ENCODE measurements around the genes ASAP2, IAH1 and RRM2.

DNA sequence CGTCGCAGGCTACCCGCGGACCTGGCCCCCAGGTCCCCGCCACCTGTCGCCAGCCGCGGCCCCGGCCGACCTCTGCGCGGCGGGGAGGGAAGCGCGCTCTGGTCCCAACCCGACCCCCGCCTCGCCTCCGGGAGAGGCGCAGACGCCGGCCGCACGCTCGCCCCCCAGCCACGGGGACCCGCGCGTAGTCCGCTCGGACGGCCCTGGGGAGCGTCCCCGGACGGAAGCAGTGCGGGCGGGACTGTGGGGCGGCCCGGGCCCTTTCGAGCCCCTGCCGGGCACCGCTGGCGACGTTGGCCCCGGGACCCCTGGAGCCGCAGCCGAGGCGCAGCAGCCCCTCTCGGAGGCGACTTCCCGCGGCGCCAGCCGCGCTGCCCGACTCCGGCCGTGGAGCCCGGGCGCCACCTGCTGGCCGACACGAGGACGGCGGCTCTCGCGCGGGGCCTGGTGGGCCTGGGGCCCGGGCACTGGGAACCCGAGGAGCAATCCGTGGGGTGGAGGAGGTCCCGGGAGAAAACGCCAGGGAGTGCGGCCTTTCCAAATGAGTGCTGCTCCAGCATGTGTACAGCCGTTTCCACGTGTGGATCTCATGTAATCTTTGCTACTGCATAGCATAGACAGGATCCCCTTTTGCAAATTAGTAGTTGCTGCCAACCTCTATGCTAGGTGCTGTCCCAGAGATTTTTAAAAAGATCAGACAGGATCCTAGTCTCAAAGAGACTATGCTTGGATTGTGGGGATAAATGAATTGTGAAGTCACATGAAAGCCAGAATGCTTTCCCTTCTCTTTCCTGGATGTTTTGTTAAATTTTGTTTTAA lies 3.9 kb downstream of the ID2 start:
- RRBS, result 1% methylated on average over 55 of the region's 75 CpGs

- RRBS, result no CpG with 5 or more reads among the region's 12 CpGs
These were observed 48.8 kb downstream of the ID2 start for GRCh38 chr2:8730474-8731162.

DNA sequence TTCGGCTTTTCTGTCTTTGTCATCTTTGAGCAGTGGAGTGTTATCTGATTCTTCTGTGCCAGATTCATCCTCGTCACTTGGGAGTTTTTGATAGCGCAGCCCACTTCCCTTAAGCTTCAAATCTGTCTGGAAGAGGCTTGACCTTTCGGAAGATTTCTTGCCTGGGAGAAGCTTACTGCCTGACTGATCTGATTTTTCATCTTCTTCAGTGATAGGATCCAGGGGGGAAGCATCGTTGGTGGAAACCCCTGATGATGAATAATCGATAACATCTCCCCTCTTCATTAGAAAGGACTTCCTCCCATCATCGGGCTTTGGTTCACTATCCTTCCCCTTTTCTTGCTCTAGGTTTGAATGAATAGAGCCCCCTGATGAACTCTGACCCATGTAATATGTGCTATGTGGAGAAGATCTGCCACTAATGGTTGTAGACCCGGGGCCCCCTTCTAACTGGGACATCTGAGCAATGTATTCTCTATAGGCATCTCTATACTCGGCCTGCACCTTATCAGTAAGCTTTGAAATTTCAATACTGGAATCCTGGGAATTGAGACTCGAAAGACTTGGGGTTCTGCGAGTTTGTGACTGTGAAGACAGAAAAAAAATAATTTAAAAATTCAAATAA lies 49.7 kb downstream of the ID2 start:
- RRBS, result no CpG with 5 or more reads among the region's 11 CpGs

- RRBS, result no CpG with 5 or more reads among the region's 12 CpGs
These were observed 51.1 kb downstream of the ID2 start for GRCh38 chr2:8732799-8733468.

- RRBS, result 1% methylated on average over 82 of the region's 122 CpGs
These were observed at the start of gene ASAP2 for GRCh38 chr2:9206025-9206932. ASAP2 (plus strand) TSS chr2:9206812.

DNA sequence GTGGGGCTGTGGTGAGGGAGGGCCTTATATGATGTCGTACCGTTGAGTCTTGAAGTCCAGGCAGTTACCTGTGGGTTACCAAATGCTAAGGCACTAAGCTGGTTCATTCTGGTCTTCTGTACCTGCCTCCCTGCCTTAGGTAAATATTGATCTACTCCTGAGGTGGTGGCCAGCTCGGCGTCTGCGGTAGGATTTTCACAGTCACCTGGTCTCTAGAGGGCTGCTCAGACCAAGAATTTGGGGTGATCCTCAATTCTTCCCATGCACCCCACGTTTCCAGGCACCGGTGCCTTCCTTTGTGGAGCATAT lies 5.7 kb downstream of the ASAP2 start:
- RRBS, result no CpG with 5 or more reads among the region's 7 CpGs

- RRBS, result no CpG with 5 or more reads among the region's 23 CpGs
These were observed 100.6 kb downstream of the ITGB1BP1 start for GRCh38 chr2:9322556-9323363.

DNA sequence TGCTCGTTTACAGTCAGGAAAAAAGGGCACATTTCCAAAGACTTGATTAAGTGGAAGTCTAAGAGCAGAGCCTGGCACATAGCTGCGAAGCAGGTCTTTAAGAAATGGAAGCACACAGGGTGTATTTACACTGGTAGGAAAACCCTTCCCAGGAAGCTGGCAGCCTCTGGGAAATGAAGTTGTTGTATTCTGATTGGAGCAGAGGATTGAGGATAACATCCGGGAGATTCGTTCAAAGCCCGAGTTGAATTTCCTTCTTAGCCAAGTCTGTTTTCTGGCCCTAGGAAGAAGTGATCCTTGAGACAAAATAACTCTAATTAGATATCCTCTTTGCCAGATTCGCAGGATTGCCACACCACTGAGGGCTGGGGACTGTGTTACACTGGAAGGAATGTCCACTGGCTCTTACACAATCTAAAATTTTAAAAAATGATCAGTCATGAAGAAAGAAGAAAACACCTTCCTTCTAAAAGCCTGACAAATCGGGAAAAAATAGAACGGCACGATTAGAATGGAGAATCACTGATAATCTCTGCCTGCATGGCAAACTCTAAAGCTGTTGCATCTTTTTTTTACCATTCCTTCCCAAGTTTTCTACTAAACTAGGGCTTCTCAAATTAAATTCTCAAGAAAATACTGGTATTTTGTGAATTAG lies 75.8 kb downstream of the ITGB1BP1 start:
- RRBS, result no CpG with 5 or more reads among the region's 9 CpGs

DNA sequence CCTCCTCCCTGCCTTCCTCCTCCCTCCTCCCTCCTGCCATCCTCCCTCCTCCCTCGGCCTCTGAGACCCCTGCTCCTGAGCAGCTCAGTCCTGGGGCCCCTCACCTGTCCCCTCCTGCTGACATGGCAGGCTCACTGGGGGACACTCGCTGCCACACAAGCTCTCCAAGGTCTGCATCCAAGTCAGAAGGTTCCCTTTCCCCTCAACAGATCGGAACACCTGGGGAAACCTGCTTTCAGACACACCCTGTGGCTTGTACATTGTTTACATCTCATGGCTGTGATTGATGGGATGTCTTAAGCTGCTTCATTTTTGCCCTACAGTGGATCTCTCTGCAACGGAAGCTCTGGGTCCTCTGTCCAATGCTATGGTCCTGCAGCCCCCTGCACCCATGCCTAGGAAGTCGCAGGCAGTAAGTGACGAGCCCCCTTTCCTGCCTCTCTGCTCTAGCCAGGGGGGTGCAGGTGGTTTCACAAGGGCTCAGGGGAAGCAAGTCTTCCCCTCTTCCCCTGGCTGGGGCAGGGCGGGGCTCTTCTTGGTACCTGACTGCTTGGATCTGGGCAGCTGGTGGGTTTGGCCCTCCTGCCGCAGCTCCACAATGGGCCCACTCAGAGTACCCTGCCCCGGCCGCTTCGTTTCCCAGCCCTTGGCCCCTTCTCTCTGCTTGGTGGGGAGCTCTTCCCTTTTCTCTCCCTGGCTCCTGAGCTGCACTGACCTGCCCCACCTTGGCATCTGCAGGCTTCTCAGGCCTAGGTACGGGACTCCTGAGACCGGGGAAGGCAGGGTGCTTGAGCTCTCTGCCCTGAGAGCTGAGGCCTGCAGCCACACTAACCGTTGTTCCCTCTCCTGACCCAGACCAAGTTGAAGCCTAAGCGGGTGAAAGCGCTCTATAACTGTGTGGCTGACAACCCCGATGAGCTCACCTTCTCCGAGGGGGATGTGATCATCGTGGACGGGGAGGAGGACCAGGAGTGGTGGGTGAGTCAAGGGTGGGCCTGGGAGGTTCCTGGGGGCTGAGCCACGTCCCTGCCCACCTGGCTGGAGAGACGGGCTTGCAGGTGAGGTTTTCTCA lies 22.6 kb downstream of the ITGB1BP1 start:
- RRBS, result no CpG with 5 or more reads among the region's 22 CpGs

DNA sequence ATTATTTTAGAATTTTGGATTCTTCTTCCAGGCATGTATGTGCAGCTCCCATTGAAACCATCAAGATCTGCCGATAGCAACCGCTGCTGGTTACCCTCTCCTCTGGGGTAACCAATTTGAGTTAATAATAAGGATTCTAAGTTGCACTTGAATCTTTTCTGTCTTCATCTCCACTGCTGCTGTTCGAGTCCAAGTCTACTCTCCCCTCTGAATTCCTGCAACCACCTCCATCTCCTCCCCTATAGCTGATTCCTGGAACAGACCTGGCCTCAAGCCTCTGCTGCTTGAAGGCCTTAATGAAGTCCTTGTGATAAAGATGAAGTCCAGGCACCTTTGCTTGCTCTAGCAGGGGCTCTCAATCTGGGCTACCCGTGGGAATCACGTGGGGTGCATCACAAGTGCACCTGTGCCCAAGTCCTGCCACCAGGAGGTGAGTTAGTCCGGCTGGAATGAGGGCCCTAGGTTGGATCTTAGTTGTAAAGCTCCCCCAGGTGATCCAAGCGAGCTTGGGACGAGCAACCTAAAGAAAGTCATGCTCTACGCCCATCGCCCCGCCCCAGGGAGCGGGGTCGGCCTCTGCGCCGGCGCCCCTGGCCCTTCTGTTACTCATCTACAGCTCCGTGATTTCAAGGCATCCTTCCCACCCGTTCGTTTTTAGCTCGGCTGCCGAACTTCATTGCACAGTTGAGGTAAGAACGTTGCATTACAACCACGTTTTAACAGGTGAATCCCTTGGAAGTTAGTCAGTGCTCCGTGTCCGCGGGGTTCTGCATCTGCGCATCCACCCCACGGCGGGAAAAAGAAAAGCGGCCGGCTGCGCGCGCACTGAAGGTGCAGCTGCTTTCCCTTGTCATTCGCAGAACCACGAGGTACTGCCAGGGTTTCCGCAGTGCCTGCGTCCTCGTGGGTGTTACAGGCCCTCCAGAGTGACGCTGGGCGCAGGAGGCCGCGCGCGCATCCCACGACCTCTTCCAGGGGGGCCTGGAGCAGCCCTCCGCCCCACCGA lies 837 bp upstream of the IAH1 start:
- RRBS, result no CpG with 5 or more reads among the region's 48 CpGs

DNA sequence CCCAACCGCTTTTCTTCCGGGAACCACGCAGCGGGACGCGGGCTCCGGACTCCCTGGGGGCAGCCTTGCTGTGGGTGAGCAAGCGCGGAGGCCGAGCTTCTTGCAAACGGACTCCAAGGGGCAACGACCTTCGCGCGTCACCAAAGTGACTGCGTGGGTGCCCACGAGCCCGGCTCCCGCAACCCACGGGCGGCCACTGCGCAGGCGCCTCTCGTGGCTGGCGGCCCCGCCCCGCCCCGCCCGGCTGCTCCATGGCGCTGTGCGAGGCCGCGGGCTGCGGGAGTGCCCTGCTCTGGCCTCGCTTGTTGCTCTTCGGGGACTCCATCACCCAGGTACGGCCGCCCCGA lies at the start of gene IAH1:
Gene IAH1, plus strand, starts transcription at position 236 of the 347 bp plus-strand sequence.
- RRBS, result 4% methylated on average over 11 of the region's 39 CpGs

- RRBS, result no CpG with 5 or more reads among the region's 5 CpGs
These were observed 3.2 kb upstream of the ADAM17 start for GRCh38 chr2:9558700-9559298.

- RRBS, result no CpG with 5 or more reads among the region's 5 CpGs
These were observed 9.7 kb upstream of the ADAM17 start for GRCh38 chr2:9565242-9565814.

DNA sequence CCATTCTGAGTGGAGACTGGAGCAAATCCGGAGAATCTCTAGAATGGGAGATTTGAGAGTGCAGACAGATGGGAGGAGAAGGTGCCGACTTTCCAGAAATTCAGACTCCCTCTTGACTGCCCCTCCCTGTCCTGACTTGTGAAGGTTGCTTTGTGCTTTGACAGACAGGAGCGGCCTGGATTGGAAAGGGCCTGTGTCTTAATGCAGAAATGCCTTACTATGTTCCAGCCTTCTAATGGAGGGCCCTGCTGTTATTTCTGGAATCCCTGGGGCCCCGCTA lies 1.4 kb upstream of the YWHAQ start:
- RRBS, result no CpG with 5 or more reads among the region's 4 CpGs

DNA sequence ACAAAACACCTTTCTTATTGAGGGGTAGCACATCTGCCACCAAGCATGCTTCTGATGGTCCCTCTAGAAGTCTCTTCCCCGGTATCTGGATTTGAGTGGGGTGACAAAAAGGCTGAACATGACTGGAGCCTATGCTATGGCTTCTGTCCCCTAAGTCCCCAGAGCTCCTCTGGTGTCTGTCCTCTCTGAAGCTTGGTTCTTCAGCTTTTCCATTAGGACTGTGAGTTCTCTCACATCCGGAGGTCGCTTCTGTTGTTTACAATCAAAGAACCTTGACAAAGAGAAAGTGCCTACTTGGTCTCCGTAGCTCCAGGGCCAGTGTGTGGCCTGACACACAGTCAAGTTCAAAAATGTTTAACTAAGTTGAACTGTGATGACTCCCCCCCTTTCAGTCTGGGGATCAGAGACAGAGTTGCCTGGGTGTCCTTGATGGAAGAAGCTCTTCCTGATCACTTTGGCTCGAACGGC lies 26.2 kb upstream of the YWHAQ start:
- RRBS, result no CpG with 5 or more reads among the region's 6 CpGs

- RRBS, result no CpG with 5 or more reads among the region's 15 CpGs
These were observed 43.5 kb upstream of the TAF1B start for GRCh38 chr2:9799569-9800354.

- RRBS, result 32% methylated on average over 2 of the region's 36 CpGs
These were observed 14.2 kb upstream of the KLF11 start for GRCh38 chr2:10028780-10029917.

DNA sequence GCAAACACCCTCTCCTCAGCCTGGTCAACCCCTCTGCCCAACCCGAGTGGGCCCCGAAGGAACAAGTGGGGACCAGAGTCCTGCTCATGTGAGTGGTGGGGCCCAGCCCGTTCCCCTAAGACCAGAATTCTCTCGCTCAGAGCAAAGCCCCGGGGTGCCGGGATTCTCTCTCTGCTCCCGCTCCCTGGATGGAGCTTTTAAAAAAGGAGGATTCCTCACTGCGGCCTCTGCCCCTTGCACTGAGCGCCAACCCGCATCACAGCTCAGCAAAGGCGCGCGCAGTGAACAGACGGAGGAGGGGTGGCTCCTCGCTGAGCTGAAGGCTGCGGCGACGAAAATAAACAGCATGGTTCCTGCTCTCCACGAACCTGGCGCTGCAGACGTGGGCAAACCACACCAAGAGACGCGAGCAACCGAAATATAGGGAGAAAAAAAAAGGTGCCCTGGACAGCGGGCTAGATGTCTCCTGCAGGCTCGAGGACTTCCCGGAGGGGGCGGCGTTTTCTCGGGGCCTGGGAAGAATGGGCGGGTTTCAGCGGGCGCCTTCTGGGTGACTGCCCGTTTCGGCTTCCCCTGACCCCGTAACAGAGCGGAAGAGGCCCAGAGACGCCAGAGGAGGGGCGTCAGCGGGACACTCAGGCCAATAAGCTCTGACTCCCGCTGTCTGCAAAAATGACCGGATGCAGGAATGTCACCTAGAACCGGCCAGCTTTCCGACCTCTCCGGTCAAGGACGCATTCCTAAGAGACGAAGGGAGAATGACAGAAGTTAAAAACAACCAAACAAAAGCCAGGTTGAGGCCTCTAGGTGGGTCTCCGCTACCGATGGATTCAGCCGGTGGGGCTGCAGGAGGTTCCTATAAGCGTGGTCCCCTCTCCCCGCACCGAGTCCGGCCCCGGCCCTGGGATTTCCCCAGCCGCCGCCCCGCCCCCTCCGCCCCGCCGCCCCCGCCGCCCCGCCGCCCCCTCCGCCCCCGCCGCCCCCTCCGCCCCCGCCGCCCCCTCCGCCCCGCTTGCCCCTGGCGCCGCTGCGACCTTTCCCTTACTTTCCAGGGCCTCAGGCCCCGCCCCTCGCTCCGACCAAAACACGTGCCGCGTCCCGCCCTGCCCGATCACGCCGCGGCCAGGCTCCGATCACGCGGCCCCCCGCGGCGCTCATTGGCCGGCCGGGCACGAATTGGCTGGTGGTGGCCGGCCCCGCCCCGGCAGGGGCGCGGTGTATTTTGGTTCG lies 670 bp upstream of the KLF11 start:
- RRBS, result 2% methylated on average over 5 of the region's 102 CpGs

- RRBS, result no CpG with 5 or more reads among the region's 21 CpGs
These were observed 11.4 kb upstream of the CYS1 start for GRCh38 chr2:10091623-10092055.

DNA sequence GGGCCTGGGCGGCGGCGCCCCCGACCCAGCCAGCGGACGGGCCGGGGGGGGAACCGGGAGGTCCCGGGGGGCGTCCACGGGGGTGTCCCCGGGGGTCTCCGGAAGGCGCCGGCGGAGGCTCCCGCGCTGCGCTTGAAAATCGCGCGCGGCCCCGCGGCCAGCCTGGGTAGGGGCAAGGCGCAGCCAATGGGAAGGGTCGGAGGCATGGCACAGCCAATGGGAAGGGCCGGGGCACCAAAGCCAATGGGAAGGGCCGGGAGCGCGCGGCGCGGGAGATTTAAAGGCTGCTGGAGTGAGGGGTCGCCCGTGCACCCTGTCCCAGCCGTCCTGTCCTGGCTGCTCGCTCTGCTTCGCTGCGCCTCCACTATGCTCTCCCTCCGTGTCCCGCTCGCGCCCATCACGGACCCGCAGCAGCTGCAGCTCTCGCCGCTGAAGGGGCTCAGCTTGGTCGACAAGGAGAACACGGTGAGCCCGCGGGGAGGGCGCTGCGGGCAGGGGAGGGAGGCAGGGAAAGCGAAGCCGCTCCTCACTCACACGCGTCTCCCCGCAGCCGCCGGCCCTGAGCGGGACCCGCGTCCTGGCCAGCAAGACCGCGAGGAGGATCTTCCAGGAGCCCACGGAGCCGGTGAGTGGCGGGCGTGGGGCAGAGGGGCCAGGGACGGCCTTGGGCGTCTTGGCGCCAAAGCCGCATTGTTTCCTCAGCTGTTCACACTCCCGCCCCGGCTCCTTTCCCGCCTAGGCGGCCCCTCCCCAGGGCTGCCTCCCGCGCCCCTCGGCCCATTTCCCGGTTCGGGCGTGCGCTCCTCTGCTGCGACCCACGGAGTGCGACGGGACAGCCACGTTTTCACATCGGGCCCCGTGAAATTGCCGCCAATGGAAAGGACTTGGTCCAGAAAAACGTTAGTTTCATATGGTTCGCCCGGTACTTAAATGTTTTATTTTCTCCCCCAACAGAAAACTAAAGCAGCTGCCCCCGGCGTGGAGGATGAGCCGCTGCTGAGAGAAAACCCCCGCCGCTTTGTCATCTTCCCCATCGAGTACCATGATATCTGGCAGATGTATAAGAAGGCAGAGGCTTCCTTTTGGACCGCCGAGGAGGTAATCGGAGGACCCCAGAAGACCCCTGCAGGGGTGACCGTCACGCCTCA lies at the start of gene RRM2:
Gene RRM2, plus strand, starts transcription at position 307 of the 1,148 bp plus-strand sequence.
- RRBS, result 1% methylated on average over 19 of the region's 107 CpGs